Bronchial epithelial cell (primary cell): ENCODE measurements around a stretch of chr17.

GRCh38 chr17:78040472-78041482 is 82.3 kb downstream of the TNRC6C start:
- RRBS, 2 experiments, result no CpG with 5 or more reads among the region's 45 CpGs

DNA sequence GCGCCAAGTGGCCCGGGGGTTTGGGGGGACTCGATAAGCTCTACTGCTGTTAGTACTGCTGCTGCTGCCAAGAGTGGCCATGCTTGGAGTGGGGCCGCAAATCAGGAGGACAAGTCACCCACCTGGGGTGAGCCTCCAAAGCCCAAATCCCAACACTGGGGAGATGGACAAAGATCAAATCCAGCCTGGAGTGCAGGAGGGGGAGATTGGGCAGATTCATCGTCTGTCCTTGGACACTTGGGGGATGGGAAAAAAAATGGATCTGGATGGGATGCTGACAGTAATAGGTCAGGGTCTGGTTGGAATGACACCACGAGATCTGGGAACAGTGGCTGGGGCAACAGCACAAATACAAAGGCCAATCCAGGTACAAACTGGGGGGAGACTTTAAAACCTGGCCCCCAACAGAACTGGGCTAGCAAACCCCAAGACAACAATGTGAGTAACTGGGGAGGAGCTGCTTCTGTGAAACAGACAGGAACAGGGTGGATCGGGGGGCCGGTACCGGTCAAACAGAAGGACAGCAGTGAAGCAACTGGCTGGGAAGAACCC is 77.8 kb downstream of the TMC6 start:
- RRBS, 2 experiments, result no CpG with 5 or more reads among the region's 9 CpGs

- RRBS, 2 experiments, result no CpG with 5 or more reads among the region's 5 CpGs
Measured at GRCh38 chr17:78202737-78203028, 11.4 kb upstream of the BIRC5 start.

GRCh38 chr17:78276510-78276882 is 45.1 kb downstream of the TMEM235 start:
- RRBS, 2 experiments, result 71 to 79% methylated on average over 4 of the region's 8 CpGs

- RRBS, 2 experiments, result 1% methylated on average over 38 of the region's 87 CpGs
Measured at GRCh38 chr17:78313454-78314736, 46.0 kb downstream of the SOCS3 start.

DNA sequence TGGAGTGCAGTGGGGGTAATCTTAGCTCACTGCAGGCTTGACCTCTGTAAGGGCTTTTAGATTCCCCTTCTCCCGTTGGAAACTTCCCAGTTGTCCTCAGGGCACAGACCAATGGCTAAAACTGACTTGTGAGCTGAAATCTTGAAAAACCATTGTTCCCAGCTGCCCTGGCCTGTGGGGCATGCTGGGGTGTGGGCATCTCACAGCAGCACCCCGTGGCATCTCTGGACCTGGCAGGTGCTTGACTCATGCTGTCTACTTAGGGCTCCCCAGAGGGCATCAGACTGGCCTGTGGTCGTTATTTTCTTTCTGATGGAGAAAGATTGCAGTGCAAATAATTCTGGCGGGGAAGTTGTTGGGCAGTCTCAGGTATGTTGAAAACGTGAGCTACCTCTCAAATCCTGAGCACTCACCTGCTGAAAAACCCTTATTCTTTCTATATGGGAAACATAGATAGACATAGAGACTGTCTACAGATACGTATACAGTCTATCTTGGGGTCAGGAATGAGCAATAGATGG is 33.6 kb downstream of the PGS1 start:
- RRBS, 2 experiments, result no CpG with 5 or more reads among the region's 6 CpGs

DNA sequence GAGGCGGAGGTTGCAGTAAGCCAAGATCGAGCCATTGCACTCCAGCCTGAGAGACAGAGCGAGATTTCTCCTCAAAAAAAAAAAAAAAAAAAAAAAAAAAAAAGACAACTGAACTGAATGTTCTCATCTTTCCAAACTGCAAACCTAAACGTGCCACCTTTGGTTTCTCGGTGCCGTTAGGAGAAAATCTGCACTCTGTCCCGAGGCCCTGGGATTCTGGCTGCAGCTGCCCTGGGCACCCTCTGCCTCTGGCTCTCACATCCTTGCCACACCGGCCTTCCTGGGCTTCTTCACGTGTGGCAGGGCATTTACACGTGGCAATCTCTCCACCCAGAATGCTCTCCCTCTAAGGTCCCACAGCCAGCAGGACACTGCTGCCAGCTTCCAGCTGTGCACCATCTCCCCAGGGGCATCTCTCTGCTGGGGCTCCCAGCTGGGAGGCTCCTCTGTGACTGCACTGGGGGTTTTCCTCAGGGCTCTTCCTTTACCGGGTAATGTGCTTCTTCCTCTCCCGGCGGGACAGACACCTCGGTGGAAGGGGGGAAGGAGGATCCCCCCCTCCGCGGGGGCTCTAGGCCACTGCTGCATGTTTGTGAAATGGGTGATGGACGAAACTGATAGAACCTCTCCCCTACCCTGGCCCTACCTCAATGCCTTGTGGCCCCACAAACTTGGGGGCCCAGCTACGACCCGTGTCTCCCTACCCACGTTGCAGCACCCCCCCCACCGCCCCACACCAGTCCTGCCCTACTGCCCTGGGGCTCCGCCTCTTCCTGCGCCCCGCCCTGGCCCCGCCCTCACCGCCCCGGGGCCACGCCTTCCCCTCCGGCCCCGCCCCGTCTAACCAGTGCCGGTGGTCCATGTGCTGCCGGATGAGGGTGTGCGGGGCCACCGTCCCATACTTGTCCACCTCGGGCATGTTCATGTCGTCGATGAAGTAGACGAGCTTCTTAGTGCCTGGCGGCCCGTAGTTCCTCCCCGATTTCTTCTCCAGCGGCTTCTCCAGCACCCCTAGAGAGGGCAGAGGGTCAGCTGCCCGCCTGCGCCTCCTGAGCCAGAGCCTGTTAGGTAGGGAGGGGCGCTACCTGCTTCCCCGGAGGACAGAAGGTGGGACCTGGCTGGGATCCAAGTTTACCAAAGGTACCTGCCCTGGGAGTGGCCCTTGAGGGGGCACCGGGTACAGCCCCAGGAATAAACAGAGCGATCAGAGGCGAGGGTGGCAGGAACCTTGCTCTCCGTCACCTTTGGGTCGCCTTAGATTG is 92.7 kb downstream of the DNAH17 start:
- RRBS, 2 experiments, result 31 to 40% methylated on average over 4 of the region's 52 CpGs

GRCh38 chr17:78613737-78614025 is 36.5 kb upstream of the DNAH17 start:
- RRBS, 2 experiments, result no CpG with 5 or more reads among the region's 5 CpGs

- RRBS, 2 experiments, result no CpG with 5 or more reads among the region's 13 CpGs
Measured at GRCh38 chr17:78652919-78653493, 75.8 kb upstream of the DNAH17 start.

DNA sequence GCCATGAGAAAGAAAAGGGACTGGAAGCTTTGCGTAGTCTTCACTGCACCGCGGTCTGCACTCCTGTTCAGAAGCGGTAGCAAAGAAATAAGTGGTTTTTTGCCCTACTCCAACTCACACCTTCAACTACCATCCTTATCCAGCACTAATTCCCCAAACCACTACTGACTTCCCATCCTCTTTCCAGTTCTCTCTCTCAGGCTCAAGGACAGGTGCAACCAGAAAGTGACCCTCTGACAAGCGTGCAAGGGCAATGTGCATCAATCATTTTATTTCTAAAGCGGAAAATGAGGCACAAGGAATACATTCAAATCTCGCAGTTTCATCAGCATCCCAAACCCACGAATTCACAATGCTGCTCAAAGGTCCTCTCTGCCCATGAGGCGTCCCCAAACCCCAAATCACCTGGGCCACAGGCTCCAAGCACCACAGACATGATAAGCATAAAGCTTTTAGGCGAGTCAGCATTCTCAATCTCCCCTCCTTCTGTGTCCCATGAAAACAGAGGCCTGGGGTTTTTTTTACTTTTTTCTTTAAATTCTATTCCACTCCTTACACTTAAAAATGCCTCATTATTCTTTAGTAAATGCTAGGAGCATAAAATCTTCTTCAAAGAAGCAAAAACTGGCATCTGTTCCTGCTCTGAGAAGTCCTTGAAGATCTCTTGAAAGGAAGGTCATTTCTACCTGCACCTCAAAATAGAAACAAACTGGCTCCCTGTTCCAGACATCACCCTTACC is 55.1 kb downstream of the CYTH1 start:
- RRBS, 2 experiments, result no CpG with 5 or more reads among the region's 10 CpGs

DNA sequence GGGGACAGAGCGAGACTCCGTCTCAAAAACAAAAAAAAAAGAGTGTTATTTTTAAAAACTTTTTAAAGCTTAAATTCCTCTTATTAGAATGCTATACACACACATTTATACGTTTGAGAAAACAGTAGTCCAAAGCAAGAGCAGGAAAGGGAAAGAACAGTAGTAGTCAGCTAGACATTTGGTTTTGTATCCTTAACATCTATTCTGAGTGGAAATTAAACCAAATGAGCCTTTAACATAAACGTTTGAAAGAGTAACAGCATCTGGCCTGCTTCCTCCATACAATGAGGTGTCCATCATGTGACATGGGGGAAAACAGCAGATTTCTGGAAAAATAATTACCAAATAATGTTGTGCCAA is 20.4 kb downstream of the CYTH1 start:
- RRBS, 2 experiments, result no CpG with 5 or more reads among the region's 4 CpGs

DNA sequence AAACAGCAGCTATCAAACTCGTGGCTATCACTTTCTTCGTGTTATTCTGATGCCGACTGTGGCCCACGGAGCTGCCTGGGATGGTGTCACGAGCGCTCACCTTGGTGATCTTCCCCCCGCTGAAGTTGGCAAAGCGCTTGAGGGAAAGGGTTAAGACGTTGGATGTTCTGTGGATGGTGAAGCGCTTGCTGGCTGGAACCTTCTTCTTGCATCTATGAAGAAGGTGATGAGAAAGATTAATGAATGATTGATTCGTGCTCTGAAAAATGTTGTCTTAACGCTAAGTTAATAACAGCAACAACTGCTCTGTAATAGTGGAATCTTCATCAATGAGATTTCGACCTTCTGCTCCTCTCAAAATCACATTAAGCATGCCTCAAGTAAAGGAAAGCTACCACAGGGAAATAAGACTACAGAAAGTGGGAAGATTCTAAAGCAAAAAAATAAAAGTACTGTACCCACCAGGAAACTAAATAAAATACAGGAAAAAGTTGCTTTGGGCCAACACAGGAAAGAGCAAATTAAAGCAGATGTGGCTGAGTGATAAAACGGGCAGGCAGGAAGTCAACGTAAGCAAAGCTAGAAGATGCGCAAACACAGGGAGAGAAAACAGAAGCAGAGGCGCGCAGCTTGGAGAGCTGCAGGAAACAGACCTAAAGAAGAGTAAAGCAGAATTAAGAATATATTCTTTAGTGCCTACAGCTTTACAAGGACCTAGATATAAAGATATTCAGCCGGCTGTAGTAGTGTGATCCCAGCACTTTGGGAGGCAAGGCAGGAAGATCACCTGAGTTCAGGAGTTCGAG is 21.8 kb downstream of the USP36 start:
- RRBS, 2 experiments, result no CpG with 5 or more reads among the region's 20 CpGs

- RRBS, 2 experiments, result no CpG with 5 or more reads among the region's 20 CpGs
Measured at GRCh38 chr17:78899228-78900050, 3.6 kb downstream of the CEP295NL start.

GRCh38 chr17:78912124-78912919 is 9.3 kb upstream of the CEP295NL start:
- RRBS, 2 experiments, result no CpG with 5 or more reads among the region's 18 CpGs

- RRBS, 2 experiments, result 6 to 10% methylated on average over 9 of the region's 35 CpGs
Measured at GRCh38 chr17:78971031-78971966, 8.4 kb downstream of the LGALS3BP start.

DNA sequence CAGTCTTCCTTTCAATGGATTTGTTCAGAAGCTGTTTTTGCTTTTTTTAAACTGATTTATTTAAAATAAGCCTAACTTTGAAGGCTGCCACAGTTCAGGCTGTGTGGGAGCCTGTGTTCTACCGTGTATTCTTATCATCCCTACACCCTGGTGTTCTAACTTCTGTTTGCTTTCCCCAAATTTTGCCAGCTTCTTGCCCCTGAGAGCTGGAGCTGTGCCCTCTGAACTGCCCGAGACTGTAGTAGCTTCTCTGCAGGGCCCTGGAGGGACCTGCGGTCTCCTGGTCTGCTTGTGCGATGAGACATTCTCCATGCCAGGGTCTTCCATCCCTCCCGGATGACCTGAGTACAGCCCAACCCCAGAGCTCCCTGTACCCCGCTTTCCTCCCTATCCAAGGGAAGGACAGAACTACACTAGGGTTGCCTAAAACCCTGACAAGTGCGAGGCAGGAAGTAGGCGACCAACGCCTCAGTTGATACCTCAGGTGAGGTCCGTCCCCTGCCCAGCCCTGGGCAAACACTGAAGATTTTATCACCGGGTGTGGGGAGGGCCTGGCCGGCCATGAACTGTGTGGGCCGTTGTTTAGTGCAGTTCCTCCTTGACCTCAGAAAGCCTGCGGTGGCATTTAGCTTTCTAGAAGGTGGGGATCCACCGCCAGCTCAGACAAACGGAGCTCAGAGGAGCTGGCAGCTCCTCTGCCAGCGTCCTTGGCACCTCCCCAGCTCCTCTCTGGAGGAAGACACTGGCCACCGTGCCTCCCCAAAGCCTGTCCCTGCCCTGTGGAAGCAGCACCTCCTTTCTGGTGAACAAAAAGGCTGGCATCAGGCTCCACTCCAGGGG is 13.7 kb downstream of the CANT1 start:
- RRBS, 2 experiments, result no CpG with 5 or more reads among the region's 18 CpGs

DNA sequence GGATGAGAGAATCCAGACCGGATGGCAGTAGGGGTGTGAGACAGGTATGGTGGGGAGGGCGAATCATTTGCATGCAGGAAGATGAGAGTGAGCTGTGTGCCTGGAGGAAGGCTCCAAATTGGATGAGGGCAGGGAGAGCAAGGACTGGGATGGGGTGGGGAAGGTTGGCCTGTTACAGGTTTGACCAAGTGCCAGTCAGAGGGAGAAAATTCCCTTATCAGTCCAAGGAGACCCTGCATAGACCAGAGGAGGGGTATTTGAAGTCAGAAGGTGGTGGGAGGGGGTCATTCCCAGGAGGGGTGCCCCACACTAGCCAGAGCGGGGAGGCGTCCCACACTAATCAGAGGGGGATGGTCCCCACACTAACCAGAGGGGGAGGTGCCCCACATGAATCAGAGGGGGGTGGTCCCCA is 785 bp downstream of the CANT1 start:
- RRBS, 2 experiments, result no CpG with 5 or more reads among the region's 4 CpGs

- RRBS, 2 experiments, result no CpG with 5 or more reads among the region's 16 CpGs
Measured at GRCh38 chr17:79022023-79023134, 1.6 kb upstream of the C1QTNF1 start.

DNA sequence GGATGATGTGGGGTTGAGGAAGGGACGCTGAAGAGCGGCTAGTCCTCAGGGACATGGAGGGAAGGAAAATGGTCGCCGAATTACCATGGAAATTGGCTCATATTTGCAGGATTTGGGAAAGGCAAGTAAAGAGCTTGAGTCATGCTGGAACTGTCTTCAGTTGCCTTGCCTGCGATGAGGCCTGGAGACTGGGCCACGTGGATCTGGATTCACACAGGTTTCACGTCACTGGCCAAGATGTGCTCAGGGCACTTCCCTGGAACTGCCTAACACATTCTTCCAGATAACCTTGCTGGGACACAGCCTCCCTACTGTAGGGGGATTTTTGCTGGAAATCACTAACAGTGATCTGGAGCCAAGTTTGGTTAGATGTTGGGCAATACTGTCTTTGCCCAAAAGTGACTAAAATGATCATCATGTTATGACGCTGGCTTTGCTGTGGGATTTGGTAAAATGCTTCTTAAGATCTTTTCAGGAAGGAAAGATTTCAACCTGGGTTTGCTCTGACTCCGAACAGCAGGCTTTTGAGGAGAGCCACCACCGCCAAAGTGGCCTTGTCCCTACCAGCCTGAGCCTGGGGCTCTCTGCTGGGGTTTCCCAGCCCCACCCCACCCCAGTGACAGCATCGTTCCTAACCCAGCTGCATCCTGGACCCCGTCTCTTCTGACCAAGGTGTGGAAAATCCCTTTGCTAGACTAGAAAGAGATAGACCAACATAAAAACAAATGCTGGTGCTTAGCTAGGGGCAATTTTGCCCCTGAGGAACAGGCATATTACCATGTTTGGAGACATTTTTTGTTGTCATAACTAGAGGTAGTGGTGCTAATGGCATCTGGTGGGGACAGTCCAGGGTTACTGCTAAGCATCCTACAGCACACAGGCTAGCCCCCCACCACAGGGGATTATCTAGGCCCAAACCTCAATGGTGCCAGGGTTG is 14.7 kb downstream of the C1QTNF1 start:
- RRBS, 2 experiments, result no CpG with 5 or more reads among the region's 12 CpGs

DNA sequence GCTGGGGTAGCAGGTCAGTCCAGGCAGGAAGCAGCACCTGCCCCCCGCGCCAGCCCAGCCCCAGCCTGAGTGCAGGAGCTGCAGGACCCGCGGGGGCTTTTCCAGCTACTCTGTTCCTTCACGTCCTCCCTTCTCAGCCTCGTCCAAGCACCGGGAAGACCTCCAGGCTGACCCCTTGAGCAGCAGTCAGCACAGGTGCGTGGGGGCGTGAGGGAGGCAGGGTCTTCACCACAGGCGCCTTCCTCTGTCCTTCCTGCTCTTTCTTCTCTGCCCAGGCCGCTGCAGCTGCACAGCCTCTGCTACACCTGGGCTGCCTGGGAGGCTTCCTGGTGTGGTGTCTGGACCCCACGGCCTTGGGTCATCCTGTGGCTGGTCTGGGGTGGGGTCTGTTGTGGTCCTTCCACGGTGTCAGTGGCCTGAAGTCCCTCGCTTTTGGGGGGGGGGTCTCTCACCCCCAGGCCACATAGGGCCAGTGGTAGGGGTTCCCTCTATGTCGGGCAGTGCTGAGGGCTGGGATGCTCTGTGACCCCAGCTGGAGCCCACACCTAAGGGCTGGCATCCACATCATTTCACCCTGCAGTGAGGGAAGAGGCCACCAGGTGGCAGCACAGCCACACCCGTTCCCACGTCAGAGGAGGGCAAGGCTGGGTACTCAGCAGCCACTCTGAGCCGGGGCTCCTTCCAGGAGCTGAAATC is 12.7 kb downstream of the ENGASE start:
- RRBS, 2 experiments, result no CpG with 5 or more reads among the region's 18 CpGs